WTC11 (cell line): ENCODE measurements around the genes GOLGA8S, MKRN3 and GOLGA8F.

DNA sequence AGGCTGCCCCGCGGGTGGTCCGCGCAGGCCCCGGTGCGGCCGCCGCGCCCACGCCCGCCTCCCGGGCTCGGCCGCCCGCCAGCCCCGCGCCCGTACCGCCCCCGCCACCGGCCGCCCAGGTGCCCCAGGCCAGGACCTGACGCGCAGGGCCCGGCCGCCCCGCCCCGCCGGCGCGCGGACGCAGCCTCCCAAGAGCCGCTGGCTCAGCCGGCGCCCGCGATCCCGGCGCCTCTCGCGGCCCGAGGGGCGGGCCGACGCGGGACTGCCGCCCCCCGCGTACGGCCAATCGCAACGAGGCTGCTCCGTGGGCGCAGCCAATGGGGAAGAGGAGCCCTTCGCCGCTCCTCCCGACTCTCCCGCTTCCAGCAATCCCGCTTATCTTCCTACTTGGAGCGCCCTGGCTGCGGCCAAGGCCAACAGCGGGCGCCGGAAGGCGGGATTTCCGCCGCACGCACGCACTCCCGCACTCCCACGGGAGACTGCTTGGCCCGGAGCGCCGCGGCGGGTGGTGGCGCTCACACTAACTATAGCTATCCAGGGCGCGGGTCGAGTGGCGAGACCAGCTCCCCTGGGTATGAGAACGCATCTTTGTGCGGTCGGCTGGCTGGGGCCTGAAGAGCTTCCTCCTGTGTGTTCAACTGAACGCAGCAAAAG is 35.5 kb downstream of the GOLGA6L6 start:
- PRO-cap, result no peak

DNA sequence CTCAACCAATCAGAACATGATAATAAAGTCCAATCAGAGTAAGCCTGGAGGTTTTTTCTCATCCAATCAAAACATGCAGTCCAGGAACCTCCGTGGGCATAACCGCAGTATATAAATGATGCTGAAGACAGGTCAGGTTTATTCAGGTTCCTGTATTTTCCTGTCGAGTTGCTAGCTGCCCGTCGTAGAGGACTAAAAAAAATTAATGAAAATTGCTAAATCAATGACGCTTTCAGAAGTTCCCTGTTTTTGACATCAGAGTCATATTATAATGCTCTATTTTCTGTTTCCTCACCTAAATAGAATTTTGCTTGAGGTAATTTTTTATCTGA is 177.3 kb downstream of the POTEB3 start:
- PRO-cap, result no peak

- PRO-cap, result no peak
These were observed 168.2 kb downstream of the OR4N4 start for GRCh38 chr15:22262345-22263098.

- PRO-cap, result no peak
These were observed 14.5 kb upstream of the NIPA2 start for GRCh38 chr15:22823824-22824603.

DNA sequence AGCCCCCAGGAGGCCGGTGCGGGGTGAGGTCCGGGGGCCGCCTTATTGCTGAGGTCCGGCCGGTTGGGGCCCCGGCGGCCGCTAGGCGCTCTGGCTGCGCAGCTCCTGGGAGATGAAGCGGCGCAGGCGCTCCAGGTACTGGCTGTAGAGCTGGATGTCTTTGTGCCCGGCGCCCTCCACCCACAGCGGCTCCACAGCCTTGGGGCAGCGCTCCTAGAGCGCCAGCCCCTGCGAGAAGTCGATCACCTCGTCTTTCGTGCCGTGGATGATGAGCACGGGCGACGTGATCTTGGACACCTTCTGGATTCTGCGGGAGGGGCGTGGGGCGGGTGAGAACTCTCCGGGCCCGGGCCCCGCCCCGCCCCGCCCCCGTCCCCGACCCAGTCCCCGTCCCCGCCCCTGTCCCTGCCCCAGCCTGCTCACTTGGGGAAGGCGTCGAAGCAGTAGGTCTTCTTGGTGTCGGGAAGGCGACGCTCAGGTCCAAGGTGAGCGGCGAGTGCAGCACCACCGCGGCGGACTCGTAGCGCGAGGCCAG is 89.2 kb upstream of the GOLGA6L1 start:
- PRO-cap, result bidirectional peak, plus-strand start at position 422 of the sequence, minus-strand start at position 309 of the sequence

DNA sequence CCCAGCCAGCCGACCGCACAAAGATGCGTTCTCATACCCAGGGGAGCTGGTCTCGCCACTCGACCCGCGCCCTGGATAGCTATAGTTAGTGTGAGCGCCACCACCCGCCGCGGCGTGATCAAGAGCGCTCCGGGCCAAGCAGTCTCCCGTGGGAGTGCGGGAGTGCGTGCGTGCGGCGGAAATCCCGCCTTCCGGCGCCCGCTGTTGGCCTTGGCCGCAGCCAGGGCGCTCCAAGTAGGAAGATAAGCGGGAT is 30.7 kb downstream of the GOLGA6L26 start:
- PRO-cap, result no peak

DNA sequence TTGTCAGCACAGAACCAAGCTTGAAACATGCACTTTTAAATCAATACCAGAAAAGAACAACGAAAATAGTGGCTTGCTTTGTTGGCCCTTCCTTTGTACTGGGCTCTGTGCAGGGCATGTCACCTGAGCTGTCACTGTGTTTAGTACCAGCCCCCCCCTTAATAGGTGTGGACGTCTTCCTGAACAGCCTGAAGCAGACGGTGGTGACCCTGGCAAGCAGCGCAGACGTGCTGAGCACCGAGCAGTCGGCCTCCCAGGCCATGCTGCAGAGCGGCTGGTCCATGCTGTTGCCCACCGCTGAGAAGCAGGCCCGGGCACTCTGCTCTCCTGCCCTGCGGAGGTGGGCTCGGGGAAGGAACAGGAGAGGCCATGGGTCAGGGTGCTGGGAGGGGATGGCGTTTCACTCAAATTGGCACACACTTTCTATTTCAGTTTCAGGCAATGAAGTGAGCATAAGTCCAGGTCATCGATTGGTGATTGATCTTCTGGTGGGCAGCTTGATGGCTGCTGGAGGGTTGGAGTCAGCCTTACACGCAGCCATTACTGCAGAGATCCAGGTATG is 22.7 kb downstream of the GOLGA6L26 start:
- PRO-cap, result no peak

GRCh38 chr15:23354575-23354941 is at the start of gene GOLGA8S:
GOLGA8S (plus strand) TSS chr15:23354748.
- PRO-cap, result no peak

DNA sequence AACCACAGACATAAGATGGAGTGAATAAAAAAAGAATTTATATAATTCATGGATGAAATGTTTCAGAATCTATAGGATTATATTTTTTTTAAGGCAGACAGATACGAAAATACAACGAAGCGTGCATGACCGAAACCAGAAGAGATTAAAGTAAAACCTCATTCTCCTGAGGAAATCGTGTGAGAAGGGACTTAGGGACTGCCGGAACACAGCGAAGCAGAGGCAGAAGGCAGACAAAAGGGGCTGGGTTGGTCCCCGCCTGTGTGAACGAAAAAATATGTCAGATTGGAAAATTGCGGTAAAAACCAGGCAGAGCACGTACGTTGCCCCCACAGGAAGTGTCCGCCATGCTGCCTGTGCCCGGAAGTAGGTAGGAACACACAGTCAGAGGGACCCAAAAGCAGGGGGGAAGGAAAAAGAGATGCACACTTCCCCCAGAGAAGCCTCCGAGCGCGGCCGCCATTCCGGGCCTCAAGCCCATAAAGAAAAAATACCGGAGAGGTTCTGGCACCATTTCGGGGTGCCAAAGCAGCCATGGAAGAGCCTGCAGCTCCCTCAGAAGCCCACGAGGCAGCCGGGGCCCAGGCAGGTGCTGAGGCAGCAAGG is at the start of gene MKRN3:
TSS of gene MKRN3 (plus strand) at position 426 of the 606 bp plus-strand sequence.
- PRO-cap, result no peak

DNA sequence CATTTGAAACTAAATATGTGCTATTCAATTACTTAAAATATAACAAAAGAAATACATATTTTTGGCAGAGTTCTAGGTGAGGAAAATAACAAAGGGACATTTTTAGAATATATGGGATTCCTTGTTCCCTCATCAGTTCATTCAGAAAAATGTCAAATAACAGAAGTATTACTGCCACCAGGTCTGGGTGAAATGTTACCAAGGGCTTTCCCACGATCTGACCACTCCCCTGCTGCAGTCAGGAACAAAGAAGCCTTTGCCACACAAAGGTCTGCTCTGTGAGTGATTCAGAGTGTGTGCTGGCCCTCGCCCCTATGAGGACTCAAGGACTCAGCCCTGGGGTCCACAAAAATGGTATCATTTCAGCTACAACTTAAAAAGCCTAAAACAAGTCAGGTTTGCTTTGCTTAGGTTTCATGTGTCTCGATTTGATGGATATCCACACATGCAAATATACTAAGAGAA is 5.0 kb downstream of the MKRN3 start:
- PRO-cap, result no peak

- PRO-cap, result no peak
These were observed 20.9 kb upstream of the NDN start for GRCh38 chr15:23708039-23708381.

GRCh38 chr15:25397472-25398105 is 41.2 kb downstream of the UBE3A start:
- PRO-cap, result no peak

- PRO-cap, result no peak
These were observed 193.0 kb upstream of the UBE3A start for GRCh38 chr15:25631835-25632169.

DNA sequence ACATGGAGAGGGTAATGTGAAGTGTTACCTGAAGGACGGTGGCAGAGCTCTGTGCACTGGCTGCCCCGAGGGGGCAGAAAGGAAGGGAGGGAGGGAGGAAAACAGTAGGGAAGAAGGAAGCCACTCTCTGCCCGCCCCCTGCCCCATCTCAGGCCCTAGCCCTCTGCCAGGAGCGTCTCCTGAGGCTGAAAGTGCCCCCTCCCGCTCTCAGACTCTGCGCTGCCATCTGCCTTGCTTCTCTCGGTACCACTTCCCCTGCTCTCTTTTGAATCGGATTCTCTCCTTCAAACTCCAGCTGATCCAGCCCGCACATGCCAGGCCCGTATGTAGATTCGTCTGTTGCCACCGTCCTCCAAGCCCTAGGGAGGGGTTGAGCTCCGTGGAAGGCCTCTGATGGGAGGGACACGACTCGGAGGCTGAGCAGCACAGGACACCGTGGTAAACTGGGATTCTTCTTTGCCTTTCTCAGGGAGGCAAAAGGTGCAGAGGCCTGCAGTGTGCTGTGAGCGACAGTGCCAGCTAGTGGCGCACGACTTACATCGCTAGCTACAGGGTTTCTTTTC is 70.6 kb upstream of the ATP10A start:
- PRO-cap, result no peak

GRCh38 chr15:25938815-25939468 is 75.8 kb upstream of the ATP10A start:
- PRO-cap, result no peak

DNA sequence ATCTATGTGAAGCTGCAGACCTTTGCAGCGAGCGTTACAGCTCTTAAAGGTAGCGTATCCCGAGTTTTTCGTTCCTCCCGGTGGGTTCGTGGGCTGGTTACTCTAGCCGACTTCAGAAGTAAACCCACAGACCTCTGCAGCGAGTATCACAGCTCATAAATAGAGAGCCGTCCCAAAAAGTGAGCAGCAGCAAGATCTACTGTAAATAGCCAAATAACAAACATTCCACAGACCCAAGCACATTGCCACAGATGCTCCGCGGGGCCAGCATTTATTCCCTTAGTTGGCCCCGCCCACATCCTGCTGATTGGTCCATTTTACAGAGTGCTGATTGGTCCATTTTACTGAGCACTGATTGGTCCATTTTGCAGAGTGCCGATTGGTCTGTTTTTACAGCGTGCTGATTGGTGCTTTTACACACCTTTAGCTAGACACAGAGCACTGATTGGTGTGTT is 17.2 kb upstream of the GABRB3 start:
- PRO-cap, result no peak

DNA sequence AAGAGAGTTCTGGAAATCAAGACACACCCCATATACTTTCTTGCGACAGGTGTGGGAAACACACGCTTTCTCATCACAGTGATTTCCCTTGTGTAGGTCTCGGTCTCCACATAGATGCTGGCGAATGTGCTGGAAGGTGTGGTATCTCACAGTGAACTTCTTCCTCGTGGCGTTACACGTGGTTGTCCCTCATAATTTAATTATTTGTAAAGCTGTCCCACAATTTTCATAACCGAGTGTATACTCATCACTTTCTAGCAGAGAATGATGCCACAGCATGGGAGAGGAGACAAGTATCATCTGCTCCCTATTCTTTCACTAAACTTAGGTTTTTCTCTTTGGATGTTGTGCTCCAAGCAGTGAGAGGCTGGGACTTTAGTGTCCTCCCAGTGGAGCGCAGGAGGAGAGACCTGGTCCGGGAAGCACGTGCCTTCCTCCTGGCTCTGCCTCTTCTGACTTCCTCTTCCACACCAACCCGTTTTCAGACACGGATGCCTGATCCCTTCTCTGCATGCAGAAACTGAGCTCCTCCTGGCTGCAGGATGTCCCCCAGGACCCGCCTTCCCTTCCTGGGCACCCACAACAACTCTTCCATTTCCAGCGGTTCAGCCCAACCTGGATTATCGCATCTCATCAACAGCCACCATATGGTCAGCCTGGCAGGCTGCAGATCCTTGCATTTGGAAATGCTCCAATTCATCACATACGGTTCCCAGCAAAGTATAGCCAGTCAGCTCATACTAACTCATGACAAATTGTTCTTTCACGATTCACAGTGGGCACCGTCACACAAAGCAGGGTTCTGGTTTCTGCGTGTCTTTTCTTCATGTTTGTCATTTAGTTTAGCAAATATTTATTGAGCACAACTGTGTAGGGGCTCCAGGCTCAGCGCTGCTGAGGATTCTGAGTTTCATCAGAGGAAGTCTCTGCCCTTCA is 124.7 kb downstream of the GABRG3 start:
- PRO-cap, result no peak

DNA sequence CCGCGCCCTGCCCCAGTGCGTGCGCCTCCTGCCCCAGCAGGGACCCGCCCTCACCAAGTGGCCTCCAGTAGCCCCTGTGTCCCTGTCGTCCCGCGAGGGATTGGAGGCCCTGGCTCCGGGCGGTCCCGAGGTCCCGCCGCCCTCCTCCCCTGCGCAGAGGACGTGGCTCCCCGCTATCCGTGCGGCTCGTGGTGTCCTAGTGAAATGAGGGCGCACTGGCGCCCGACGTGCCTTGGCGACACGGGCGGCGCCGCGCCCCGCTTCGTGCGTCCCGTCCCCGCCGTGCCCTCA is 557.6 kb downstream of the OCA2 start:
- PRO-cap, result no peak

DNA sequence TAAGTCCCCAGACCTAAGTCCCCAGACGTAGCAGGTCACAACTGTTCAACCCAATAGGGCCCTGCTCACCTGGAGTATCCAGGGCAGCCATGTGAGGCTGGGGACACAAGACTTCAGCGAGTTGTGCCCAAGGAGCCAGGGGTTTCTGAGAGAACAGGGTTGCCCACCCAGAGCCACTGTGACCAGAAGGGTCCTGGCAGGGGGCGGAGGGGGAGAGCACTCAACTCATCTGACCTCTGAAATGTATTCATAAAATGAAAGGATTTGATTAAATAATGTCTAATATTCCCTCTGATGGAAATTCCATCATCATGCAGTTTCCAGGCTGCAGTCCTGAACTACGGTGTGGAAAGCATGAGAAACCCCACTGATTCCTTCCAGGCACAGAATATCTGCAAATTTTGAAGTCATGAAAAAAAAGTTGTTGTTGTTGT is 197.3 kb downstream of the OCA2 start:
- PRO-cap, result no peak

GRCh38 chr15:28378394-28378893 is at the start of gene GOLGA8F:
GOLGA8F (plus strand) TSS chr15:28378664.
- PRO-cap, result no peak